ENCODE measurements around the gene ZNF532.

- PRO-cap, 2 experiments = no peak in any of the 2 experiments
These were observed 132.9 kb upstream of the TCF4 start for GRCh38 chr18:55720818-55721411.

- PRO-cap, 2 experiments = no peak in any of the 2 experiments
These were observed 400.7 kb upstream of the TCF4 start for GRCh38 chr18:55988581-55989233.

GRCh38 chr18:56459149-56459628, 179.2 kb downstream of the TXNL1 start:
- PRO-cap, 2 experiments = no peak in any of the 2 experiments

GRCh38 chr18:57439646-57440002, 4.5 kb downstream of the ONECUT2 start:
- PRO-cap, 2 experiments = no peak in any of the 2 experiments

- PRO-cap, 2 experiments = no peak in any of the 2 experiments
These were observed 6.4 kb downstream of the ONECUT2 start for GRCh38 chr18:57441312-57442158.

DNA sequence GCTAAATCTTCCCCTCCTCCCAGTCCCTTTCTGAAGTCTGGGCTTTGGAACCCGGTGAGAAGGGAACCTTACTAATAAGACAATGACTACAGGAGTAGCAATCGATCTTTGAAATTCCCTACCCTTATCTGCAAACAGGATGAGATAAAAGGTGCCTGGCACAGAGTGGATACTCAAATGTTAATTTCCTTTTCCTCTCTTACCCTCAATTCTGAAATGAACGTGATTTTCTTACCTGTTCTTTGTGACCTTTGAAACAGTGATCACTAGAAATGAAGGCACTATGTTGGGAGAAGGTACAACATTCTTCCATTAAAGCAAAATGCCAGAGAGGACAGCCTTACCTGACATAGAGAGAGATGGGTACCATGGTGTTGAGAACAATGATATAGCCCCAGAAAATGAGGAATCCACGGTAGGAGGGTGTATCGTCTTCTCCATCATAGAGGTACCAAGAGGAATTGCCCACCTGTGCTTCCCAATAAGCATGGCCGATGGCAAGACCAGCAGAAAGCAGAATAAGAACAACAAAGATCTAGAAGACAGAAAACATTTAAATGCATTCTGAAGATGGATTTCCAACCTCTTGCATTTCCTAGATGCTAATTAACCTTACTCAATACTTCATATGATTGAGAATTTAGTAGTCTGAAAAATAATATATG, 70.0 kb upstream of the NARS1 start:
- PRO-cap, 2 experiments = no peak in any of the 2 experiments

DNA sequence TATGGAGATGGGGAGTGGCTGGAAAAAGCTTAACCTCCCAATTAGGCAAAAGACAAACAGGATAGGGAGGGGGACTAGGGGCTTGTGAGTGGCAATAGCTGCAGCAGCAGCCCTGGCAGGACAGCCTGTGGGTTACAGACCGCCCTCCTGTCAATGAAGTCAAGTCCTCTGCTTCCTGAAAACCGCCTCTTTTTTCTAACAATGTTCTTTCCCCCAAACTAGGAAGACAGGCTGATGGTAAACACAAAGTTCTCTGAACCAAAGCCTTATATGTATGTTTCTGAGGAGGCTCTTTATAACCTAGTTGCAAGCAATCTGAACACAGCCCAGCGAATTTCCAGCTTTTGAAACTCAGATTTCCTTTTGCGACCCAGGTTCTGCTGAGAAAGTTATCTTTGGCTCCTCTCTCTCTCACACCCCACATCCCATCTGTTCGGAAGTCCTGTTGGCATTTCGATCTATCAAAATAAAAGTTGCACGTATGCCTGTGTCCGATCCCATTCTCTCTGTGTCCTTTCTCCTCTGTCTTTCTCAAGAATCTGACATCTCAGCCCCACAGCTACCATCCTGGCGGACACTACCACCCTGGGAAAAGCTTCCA, 10.2 kb downstream of the ATP8B1 start:
- PRO-cap, 2 experiments = no peak in any of the 2 experiments

DNA sequence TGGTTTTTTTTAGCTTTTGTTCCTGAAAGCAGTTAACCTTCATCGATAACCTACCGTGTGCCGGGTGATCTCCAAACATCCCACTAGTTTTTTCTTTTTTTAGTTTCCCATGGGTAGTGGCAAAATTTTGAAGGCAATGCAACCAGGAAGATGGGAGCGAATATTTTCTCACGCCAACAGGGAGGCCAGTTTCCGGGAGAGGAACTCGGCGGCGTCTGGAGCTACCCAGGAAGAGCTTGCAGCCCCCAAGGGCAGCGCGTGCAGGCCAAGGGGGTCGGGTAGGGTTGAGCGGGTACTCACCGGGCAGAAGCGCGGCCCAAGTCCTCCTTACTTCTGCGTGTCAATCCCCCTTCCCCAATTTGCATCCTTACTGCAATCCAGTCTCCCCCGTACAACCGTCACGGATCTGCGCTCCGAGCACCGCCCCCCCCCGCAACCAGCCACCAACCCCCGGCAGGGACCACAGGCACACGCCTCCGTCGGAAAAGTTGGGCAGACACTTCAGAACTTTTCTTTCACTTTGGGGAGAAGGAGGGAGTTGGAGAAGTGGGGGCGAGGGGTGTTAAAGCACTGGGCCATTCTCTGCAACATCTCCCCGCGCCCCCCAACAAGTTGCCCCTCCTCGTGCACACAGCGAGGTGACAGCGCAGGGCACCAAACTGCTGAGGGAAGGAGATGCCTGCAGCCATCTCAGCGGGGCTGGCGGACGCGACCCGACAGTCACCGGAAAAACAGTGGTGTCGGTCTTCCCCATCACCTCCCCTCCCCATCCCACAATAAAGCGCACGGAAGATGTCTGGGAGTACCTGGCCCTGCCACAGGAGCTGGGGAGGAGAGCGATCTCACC, 1.3 kb downstream of the ATP8B1 start:
- PRO-cap, 2 experiments = no peak in any of the 2 experiments

DNA sequence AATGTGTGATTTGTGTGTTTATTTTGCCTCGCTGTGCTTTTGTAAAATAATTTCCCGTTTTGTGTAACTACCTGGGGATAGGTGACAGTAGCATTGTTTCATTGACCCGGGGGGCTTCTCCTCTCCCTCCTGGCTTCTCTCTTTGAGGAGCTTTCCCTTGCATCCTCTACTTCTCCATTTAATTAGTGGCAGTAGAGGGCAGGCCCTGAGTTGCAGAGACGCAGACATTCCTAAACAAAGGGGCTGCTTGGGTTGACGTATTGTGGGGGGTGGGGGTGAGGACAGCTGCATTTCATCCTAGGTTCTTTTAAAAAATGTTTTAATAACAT, 2.1 kb downstream of the NEDD4L start:
- PRO-cap, 2 experiments = no peak in any of the 2 experiments

DNA sequence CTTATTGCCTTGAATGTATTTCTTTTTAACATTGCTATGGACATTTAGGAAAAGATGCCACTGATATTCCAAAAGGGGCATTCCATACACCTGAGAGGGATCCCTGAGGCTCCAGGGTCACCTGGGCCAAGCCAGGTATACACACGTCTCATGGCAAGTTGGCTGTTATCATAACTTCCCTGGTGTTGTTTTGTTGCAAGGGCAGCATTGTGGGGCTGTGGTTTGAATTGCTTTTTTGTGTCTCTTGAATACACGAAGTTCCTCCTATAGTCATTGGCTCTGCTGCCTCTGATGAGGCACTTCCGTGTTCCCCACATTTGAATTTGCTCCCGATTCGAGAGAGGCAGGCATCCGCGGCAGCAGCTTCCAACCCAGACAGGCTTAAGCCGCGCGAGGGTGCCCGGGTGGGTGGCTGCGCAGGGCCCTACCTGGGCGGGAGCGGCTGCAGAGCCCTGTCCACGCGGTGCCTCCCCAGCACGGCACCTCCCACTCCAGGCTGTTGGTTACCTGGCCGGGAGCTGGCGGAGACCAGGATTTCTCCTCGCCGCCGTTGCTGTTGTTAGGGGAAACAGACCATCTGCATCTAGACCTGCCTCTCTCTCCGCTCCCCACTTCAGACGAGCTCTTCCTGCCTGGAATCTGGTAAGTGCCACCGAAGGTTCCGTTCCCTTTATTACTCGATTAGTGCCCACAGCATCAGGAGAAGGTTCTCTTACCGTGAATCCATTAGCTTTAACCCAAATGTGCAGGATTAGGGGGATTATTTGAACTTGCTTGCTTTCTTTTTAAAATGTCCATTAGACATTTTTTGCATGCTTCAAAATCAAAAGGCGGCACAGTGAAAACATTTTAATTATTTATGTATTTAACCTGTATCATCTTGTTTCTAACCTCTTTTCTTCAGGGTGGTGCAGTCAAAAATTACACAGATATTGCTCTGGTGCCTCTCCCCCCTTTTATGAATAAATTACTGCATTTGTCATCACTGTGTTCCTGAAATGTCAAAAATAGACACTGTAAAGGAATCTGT, 151.4 kb downstream of the NEDD4L start:
- PRO-cap, 2 experiments = no peak in any of the 2 experiments

DNA sequence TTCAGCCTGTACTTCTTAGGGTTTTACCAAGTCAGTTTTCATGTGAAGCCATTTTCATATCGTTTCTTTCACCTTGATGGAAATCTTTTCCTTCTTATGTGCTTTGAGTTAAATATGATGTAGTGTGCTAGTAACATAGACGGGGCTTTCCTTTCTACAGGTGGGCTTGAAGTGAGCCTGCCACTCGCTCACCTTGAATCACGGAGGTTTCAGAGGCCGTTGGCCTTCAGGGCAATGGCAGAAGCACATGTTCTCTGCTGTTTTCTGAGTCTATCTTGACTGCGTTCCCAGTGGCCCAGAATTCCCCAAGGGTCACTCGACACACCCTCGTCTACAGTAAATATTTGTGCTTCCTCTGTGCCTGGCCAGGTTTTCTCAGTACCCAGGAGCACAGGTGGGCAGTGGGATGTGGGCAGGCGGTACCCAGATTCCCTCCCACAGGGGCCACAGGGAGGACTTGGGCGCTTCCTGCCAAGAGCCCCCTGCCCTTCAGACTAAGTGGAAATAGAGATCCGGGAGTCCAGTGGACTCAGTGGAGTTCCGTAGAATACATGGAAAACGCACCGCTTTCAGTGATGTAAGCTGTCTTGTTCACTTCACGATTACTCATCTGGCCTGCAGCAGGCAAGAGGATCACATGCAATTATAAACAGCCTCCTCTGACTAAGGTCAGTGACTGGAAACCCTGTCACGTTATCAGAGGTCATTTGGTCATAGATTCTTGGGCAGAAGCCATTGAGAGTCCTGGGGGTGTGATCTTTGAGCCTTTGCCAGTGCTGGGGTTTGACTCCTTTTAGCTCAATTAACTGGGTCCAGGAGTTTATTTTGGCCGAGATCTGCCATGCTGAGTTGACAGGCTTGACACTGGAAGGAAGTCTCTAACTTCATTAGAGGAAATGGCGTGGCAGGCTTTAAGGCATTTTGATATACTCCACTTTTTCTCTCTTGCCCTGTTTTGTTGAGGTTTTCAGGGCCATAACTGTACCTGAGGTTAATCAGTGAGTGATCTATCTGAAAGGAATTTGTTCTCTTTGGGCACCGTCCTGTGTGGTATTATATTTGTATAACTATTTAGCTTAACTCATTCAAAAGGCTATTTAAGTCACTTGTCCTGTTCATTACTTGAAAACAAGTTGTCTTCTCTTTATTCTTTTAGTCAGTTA, 179.9 kb downstream of the NEDD4L start:
- PRO-cap, 2 experiments = no peak in any of the 2 experiments

- PRO-cap, 2 experiments = peak in 2 of 2 experiments; most common plus-strand start chr18:58255518 (in 2); most common minus-strand start chr18:58255266 (in 2)
These were observed 211.0 kb downstream of the NEDD4L start for GRCh38 chr18:58254799-58255730.

- PRO-cap, 2 experiments = no peak in any of the 2 experiments
These were observed 220.7 kb downstream of the ALPK2 start for GRCh38 chr18:58408009-58408679.

DNA sequence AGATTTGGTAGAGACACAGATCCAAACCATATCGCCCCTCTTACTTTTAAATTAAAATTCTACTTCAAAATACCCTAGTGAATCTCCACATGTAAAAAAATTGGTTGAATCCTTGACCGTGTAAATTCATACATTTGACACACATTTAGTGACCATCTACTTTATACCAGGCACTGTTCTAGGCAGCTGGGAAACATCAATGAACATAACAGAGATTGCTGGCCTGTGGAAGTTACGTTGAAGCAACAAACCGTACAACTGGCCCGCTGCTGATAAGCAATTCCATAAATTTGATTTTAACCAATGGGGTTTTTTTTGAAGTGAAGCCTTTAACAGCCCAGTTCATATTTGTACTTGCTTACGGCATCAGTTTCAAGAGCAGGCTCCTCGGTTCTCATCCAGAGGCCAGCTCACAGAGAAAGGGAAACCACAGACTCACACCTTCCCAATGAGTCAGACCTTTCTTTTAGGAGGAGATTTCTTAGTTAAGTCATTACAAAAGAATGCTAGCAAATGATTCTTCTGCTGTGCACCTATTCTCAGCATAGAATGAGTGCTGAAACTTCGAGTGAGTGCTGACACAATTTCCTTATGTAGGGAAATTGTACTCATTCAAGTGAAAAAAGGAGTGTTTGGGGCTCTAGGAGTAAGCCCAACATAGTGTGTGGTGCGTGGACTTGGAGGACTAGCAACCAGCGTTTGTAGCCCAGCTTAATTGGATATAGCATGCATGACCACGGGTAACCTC, 87.3 kb downstream of the ALPK2 start:
- PRO-cap, 2 experiments = no peak in any of the 2 experiments

DNA sequence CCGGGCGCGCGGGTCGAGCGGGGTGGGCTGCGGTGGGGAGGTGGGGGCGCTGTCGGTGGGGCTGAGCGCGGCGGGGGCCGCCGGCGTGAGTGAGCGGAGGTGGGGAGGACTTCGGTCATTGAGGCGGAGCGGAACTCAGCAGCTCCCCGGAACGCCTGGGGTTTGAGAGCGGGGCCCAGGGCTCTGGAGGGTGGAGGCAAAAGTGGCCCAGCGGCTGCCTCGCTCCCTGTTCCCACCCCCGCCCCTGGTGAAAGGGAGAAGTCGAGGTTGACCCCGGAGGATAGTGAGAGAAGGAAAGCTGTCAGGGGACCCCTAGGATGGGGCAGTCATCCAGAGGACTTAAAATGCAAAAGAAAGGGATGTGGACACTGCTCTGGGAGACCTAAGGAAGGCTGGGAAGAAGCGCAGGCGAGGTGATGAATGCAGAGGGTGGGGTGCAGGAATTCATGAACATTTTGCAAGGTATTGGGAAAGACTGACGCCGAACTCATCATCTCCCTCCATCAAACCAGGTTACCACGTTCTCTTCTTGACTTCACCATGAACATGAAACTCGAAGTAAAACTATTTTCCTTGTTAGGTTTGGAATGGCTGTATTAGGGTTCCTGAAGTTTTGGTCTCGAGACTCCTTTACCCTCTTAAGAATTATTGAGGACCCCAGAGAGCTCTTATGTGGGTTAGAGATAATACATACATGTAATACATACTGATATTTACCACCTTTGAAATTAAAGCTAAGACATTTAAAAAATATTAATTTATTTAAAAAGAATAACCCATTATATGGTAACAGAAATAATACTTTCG, 813 bp downstream of the MALT1 start:
- PRO-cap, 2 experiments = no peak in any of the 2 experiments

- PRO-cap, 2 experiments = peak in 2 of 2 experiments; most common minus-strand start chr18:58768569 (in 2)
These were observed 96.3 kb upstream of the ZNF532 start for GRCh38 chr18:58768406-58768761.

DNA sequence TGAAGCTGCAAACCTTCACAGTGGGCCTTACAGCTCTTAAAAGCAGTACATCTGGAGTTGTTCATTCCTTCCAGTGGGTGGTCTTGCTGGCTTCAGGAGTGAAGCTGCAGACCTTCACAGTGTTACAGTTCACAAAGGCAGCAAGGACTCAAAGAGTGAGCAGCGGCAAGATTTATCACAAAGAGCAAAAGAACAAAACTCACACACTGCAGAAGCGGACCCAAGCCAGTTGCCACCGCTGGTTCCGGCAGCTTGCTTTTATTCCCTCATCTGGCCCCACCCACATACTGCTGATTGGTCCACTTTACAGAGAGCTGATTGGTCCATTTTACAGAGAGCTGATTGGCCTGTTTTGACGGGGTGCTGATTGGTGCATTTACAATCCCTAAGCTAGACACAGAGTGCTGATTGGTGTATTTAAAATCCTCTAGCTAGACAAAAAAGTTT, 37.3 kb upstream of the ZNF532 start:
- PRO-cap, 2 experiments = no peak in any of the 2 experiments

- PRO-cap, 2 experiments = peak in 2 of 2 experiments; most common plus-strand start chr18:58847698 (in 2); most common minus-strand start chr18:58847616 (in 2)
These were observed 17.0 kb upstream of the ZNF532 start for GRCh38 chr18:58847160-58848524.

DNA sequence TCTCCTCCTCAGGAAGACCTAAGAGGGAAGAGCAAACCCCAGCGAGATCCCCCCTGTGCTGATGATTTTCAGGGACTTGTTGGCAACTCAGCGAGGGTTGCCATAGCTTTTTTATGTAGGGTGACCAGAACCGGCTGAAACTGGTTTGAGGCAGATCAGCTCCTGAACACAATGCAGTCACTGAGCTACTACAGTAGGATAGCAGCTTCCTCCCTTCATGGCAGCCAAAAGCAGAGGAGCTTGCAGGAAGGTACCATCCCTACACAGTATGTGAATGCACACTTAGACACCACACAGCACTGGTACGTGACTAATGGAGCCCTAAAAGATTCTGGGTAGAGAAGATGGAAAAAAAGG, at the start of gene ZNF532:
Gene ZNF532, plus strand, starts transcription at position 193 of the 357 bp plus-strand sequence.
- PRO-cap, 2 experiments = peak in 1 of 2 experiments; most common plus-strand start position 218 of the sequence (in 1); most common minus-strand start position 173 of the sequence (in 1)

DNA sequence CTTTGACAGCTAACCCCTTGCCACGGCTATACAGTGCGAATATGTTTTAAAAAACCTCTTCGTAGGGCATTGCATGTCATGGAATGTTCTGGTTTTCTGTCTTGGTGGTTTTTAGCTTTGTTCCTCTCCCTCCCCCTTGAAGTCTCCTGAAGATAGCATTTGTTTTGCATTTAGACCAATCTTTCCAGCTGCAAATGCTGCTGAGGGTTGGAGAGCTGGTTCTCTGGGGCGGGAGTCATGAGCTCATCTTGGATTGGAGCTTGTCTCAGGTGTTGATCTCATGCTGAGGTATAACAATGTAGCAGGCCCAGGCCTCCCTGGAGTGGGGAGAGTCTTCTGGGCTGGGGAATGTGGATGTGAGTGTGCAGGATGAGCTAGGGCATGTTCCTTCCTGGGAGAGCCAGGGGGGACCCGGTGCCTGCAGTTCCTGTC, 2.5 kb downstream of the ZNF532 start:
- PRO-cap, 2 experiments = no peak in any of the 2 experiments

All from right ventricle myocardium (tissue), 1 donor.